Measurements from ENCODE around the gene JCAD.

DNA sequence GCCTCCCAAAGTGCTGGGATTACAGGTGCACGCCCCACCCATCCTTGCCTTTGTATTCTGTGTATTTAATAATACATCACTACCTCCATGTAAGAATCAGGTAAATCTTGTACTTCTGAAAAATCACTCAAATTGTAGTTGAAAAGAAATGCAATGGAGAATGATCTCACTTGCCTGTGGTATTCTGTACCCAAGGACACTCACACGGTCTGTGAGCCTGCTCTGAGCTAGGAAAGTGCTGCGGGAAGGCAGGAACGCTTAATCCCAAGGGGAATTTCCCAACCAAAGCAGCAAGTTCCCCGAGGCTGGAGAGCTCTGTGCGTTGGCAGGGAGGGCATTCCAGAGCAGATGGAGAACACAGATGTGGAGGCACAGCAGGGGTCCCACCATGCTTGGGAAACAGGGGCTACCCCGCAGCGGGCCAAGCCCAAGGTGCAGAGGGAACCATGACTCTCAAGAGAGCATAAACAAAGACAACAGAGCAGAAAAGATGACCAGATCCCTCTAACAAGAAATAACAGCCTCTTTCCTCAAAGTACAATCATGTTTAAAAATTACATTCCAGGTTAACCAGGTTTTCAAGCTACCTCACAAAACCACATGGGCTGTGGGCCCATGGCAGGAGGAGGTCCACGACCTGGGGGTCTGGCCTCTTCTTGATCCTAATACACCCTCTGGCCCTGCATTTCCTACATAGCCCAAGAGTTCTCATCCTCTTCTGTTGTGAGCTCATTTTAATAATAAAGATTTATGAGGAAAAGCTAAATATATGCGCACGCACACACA, 13.5 kb downstream of the SVIL start:
- PRO-cap = no peak
- RRBS, 2 experiments = no CpG with 5 or more reads among the region's 11 CpGs

GRCh38 chr10:29703152-29703746, 68.5 kb upstream of the SVIL start:
- PRO-cap = no peak
- RRBS, 2 experiments = no CpG with 5 or more reads among the region's 11 CpGs

GRCh38 chr10:29734165-29734515, 99.4 kb upstream of the SVIL start:
- PRO-cap = no peak
- RRBS, 2 experiments = no CpG with 5 or more reads among the region's 3 CpGs

GRCh38 chr10:29795341-29795842, 160.6 kb upstream of the SVIL start:
- PRO-cap = no peak
- RRBS, 2 experiments = no CpG with 5 or more reads among the region's 6 CpGs

- PRO-cap = no peak
- RRBS, 2 experiments = no CpG with 5 or more reads among the region's 5 CpGs
These were observed 169.5 kb upstream of the SVIL start for GRCh38 chr10:29804058-29804807.

DNA sequence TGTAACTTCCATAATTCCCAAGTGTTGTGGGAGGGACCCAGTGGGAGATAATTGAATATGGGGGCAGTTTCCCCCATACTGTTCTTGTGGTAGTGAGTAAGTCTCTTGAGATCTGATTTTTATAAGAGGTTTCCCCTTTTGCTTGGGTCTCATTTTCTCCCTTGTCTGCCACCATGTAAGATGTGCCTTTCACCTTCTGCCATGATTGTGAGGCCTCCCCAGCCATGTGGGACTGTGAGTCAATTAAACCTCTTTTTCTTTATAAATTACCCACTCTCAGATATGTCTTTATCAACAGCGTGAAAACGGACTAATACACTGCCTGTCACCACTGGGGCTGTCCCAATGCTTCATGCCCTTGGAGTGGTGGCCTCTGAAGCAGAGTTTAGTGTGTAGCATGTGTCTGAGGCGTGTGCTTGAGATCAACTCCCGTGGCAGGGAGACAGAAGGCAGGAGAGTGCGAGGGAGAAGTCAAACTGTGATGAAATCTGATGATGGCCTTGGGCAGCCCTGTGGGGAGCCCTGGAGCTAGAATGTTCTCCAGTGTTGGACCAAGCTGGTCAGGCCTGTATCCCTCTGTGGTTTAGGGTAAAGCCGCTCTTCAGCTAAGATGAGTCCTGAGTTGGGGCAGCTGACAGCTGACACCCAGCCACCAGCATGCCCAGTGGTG, 170.2 kb upstream of the SVIL start:
- PRO-cap = no peak
- RRBS, 2 experiments = no CpG with 5 or more reads among the region's 6 CpGs

GRCh38 chr10:29860106-29860441, 199.3 kb downstream of the JCAD start:
- PRO-cap = no peak
- RRBS, 2 experiments = no CpG with 5 or more reads among the region's 8 CpGs

DNA sequence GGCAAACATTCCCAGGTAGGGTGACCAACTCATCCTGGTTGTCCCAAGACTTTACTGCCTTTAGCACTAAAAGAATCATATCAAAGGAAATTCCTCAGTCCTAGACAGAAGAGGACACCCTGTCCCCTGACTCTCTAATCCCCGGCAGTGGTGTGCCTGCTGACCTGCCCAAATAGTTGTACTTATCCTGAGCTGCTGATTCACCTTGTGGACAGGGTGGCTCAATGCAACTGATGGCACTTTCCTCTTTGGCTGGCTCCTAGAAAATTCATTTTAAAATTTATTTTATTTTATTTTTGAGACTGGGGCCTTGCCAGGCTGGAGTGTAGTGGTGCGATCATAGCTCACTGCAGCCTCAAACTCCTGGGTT, 111.7 kb downstream of the JCAD start:
- PRO-cap = no peak
- RRBS, 2 experiments = no CpG with 5 or more reads among the region's 2 CpGs

- PRO-cap = no peak
- RRBS, 2 experiments = no CpG with 5 or more reads among the region's 8 CpGs
These were observed 100.5 kb downstream of the JCAD start for GRCh38 chr10:29958848-29959389.

- PRO-cap = no peak
- RRBS, 2 experiments = no CpG with 5 or more reads among the region's 29 CpGs
These were observed 99.5 kb downstream of the JCAD start for GRCh38 chr10:29959485-29960606.

- PRO-cap = no peak
- RRBS, 2 experiments = no CpG with 5 or more reads among the region's 6 CpGs
These were observed 57.1 kb downstream of the JCAD start for GRCh38 chr10:30002311-30002635.

- PRO-cap = no peak
- RRBS, 2 experiments = 65 to 85% methylated on average over 2 to 4 of the region's 50 CpGs
These were observed 32.0 kb downstream of the JCAD start for GRCh38 chr10:30026911-30028258.

DNA sequence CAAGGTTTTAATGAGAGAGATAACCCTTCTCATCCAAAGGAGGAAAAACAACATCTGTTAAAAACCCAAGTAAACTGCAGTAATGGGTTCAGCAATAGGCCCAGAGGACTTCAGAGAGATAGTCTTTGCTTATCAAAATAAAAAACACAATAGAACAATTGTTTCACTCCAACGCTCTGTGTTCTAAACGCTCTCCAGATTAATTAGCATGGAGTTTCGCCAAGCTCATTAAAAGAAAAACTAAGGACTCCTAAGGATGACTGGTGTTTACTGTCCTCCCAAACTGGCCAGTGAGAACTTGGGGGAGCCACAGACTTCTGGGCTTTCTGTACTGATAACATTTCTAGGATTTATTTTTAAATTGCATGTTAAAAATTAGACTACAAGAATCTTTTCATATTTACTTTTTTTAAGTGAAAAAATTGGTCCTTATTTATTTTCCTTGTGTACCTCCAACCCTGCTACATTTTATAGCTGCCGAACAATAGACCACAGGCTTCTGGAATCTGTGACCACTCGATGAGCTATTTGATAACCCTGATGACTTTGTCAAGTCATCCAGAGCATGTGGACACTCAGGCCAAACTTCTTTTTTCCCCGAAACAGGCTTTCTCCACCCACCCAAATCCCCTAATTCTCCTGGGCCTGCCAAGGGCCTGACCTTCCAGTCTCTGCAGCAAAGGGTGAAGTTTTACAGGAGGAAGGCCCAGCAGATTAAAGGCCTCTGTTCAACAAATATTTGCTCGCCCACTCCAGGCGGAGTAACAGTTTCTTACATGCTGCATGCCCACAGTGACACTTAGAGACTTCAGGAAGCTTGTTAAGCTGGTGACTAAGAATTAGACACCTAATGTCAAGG, 2.2 kb downstream of the JCAD start:
- PRO-cap = no peak
- RRBS, 2 experiments = no CpG with 5 or more reads among the region's 8 CpGs

DNA sequence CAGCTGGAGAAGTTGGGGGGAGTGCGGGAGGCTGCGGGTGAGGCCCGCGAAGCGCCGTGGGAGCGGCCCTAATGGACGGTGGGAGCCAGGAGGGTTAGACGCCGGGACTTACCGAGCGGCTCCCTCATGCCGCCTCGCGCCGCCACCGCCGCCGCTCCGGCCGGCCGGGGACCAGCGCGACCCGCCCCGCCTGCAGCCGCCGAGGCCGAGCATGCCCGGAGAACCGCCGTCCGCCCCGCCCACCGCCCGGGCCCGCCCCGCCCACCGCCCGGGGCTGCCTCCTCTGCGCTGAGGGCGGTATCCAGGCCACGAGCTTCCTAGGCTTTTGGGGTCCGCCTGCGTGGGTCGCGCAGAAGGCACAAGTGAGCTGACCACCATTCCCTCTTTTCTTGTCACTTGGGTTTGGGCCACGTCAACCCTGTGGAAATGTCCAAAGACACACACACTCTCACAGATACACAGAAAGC, at the start of gene JCAD:
Gene JCAD (minus strand): TSS at position 217 of the 467 bp plus-strand sequence.
- PRO-cap = no peak
- RRBS, 2 experiments = under 1 to 2% methylated on average over 20 to 22 of the region's 48 CpGs

- PRO-cap = no peak
- RRBS, 2 experiments = no CpG with 5 or more reads among the region's 5 CpGs
These were observed 7.7 kb downstream of the MTPAP start for GRCh38 chr10:30341389-30341815.

DNA sequence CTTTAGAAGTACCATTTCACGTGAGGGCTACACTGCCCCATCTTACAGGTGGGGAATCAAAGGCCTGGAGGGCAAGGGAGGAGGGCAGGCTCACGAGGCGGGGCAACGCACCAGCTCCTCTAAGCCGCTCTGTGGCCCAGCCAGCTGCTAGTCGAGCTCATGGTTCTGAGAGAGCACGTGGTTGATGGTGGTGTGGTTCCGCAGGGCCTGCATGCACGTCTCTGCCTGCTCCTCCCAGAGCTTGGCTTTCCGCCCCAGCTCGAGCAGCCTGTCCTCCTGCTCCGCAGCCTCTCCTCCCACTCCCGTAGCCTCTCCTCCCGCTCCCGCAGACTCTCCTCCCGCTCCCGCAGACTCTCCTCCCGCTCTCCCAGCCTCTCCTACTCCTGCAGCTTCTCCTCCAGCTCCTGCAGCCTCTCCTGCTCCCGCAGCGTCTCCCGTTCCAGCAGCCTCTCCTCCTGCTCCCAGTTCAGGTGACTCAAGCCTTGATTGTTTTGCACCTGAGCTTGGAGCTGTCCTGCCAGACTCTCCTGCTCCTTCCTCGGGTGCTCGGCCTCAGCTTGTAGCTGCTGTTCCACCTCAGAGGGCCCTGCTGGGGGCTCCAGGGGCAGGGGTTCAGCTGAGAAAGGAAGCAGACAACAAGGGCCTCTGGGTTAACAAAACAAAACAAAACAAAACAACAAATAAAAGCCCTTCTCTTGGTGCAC, 19.1 kb upstream of the MTPAP start:
- PRO-cap = no peak
- RRBS, 2 experiments = no CpG with 5 or more reads among the region's 23 CpGs

DNA sequence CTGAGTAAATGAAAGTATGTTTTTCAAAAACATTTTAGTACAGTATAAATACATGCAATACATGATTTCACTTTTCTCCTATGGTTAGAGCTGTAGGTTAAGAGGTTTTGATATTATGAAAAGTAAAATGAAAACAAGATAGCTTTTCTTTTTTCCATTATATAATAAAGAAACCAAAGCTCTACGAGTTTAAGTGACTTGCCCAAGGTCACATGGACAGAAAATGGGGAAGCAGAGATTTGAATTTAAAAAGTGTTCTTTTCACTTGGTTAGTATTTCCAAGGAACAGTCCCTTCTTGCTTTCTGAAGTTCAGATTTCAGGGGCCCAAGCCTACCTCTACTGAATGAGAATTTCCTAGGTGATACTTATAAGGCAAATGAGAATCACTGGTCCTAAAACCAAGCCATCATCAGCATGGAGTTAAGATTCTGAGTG, 13.2 kb upstream of the MAP3K8 start:
- PRO-cap = no peak
- RRBS, 2 experiments = no CpG with 5 or more reads among the region's 1 CpG

GRCh38 chr10:30436186-30436919, 2.4 kb downstream of the MAP3K8 start:
- PRO-cap = no peak
- RRBS, 2 experiments = no CpG with 5 or more reads among the region's 7 CpGs

GRCh38 chr10:30436920-30437911, 3.2 kb downstream of the MAP3K8 start:
- PRO-cap = no peak
- RRBS, 2 experiments = no CpG with 5 or more reads among the region's 17 CpGs

- PRO-cap = no peak
- RRBS, 2 experiments = no CpG with 5 or more reads among the region's 3 CpGs
These were observed 10.5 kb downstream of the MAP3K8 start for GRCh38 chr10:30444412-30444900.